ENCODE measurements around a stretch of chr20.

- PRO-cap, result no peak
Measured at GRCh38 chr20:57198021-57198679, 68.3 kb downstream of the BMP7 start.

- PRO-cap, result no peak
Measured at GRCh38 chr20:57265855-57266551, 438 bp downstream of the BMP7 start.

DNA sequence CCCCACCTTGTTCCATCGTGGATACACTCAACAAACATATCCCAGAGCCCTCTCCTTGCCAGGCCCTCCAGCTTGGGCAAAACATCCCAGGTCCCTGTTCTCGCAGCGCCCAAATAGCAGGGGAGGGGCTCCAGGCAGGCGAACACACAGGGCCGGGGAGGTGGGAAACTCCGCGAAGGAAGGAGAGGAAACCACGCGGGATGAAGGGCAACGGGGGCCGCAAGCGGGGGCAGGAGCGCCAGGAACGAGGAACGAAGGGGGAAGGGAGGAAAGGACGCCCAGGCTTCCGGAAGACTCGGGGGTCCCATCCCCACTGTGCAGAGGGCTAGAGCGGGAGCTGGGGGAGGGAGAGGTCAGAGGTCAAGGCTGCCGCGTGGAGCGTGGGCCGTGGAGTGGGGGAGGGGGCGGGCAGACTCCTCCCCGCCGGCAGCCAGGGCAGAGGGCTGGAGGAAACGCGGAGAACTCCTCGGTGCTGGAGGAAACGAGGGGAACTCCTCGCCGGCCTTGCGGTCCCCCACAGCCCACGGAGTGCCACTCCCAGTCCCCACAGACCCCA is 1.4 kb upstream of the RBM38 start:
- PRO-cap, result bidirectional peak, plus-strand start at position 469 of the sequence, minus-strand start at position 465 of the sequence

GRCh38 chr20:57403795-57404293 is 12.6 kb downstream of the RBM38 start:
- PRO-cap, result no peak

DNA sequence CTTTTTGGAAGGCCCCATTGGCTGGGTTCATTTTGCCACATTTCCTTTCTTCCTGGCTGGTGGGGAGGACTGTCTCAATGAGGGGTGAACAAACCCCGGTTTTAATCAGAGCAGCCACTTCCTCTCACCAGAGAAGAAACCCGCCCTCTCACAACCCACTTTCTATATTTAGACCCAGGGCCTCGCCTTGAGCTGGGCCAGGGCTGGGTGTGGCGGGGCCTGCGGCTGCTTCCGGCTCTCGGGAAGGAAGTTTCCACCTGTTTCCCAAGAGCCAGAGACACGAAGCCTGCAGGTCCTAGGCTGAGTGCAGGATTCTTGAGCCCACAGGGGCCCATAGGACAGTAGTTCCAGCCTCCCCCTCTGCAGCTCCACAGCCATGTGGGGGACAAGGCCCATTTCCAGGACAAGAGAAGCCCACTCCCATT is 41.8 kb downstream of the RBM38 start:
- PRO-cap, result no peak

DNA sequence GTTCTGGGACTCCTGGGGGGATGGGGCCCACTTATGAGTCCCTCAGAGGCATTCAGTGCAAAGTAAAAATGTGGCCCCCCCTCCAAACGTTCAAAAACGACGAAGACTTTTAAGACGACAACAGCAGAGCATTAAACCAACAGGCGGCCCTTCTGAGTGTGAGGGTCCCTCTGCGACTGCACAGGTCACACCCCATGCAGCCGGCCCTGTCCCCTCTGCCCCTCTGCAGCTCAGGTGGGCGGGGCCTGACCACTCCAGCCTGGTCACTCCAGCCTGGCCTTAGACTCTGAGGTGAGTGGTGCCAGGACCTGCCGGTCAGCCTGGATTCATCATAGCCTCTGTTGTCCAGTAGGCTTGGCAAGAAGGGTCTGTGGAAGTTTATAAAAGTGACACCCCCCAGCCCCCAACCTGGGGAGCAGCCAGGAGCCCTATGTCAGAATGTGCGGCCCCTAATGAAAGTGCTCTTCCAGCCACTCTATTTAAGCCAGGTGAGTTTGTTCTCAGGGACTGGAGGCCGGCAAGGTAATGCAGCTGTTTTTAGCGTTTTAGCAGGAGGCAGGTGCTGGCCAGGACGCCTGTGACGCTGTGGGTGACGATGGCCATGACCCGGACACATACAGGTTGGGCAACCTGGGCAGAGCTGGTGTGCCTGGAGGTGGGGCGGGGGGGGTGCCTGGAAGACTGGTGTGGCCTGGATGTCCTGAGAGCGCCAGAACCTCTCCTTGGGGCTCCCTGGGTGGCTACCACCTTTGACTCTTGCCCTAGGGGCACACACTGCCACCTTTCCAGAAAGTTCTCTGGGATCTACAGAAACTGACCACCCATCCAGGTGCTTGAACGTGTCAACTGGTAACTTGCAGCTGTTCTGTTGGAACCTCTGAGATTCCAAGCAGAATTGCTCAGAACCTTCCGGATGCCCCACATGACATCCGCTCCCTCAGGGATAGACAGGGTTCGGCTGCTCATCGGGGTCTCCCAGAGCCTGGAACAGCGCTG is 51.6 kb downstream of the RBM38 start:
- PRO-cap, result no peak

GRCh38 chr20:57468945-57470142 is 55.6 kb downstream of the CTCFL start:
- PRO-cap, result no peak

DNA sequence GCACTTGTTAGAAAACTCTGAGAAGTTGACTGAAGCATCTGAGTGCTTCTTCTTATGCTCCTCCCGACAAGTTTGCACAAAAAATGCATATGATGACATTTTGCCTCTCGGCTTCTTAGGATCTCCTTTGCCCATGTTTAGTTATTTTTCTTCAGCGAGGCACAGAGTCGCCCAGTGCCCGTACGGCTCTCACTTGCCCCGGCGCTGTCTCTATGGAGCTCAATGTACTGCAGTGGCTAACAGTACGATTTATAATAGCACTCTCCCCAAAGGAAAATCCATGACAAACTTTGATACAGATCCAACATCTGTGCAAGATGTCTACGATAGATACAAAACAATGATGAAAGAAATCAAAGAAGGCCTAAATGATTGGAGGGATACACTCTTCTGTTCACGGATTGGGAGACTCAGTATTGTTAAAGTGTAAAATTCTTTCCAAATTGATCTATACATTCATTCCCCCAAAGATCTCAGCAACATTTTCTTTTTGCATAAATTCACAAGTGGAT is 36.0 kb downstream of the CTCFL start:
- PRO-cap, result no peak

DNA sequence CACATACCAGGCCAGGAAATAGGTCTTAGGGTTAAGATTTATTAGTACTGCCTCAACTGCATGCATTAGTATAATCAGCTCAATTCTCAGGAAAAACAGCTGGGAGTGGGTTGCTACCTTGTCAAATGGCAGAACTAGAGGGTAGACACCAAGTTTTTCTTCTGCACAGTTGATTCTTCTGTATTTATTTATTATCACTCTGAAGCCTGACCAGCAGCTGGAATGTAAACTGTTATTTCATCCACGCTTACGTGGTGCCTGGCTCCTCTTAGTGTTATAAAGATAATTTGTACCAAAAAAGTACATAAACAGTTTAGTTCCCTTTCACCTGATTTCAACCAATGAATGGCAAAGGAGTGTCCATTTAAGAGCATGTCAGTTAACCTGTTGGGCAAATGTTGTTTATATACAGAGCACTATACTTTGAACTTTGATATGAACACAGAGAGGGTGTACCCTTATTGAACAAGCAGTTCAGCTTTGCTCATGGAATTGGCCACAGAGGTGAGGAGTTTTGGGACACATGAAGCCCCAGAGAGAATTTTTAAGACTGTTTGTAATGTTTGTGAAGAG is 7.1 kb upstream of the CTCFL start:
- PRO-cap, result no peak

DNA sequence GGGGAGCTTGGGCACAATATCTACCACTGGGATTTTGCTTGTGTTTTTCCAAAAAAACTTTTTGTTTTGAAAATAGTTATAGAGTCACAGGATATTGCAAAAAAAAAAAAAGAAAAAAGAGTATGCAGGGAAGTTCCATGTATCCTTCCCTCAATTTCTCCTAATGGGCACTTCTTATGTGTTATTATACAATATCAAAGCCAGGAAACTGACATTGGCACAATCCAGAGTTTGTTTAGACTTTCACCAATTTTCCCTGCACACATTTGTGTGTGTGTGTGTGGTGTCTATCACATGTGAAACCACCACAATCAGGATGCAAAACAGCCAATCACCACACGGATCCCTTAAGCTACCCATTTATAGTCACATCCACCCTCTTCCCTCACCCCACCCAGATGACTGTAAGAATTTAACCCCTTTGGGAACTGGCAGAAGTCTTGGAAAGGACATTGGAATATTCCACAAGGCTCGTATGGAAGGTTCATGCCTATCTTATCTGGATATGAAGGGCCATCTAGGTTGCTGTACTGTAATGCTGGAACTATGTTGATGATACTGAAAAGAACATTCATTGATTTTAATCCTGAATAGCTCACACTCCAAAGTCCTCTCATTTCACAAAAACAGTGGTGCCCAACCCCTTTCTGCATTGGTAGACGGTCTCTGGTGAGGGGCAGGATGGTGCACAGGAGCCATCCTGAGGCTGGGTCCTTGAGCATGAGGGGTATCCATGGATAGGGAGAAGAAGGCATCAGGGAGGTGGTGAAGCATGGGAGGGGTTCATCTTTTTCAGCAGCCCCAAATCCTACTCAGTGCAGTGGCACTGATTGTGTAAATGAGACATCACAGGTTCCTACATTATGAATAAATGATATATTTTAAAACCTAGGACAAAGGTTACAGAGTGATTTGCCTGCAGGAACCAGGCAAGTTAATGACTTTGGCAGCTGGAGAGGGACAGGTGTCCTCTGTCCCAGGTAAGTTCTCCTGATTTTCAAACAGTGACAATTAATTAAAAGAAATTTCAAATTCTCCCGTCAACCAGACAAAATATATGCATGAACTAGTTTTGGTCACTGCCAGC is 12.0 kb upstream of the CTCFL start:
- PRO-cap, result no peak

GRCh38 chr20:57556618-57557271 is 4.2 kb upstream of the PCK1 start:
- PRO-cap, result no peak

DNA sequence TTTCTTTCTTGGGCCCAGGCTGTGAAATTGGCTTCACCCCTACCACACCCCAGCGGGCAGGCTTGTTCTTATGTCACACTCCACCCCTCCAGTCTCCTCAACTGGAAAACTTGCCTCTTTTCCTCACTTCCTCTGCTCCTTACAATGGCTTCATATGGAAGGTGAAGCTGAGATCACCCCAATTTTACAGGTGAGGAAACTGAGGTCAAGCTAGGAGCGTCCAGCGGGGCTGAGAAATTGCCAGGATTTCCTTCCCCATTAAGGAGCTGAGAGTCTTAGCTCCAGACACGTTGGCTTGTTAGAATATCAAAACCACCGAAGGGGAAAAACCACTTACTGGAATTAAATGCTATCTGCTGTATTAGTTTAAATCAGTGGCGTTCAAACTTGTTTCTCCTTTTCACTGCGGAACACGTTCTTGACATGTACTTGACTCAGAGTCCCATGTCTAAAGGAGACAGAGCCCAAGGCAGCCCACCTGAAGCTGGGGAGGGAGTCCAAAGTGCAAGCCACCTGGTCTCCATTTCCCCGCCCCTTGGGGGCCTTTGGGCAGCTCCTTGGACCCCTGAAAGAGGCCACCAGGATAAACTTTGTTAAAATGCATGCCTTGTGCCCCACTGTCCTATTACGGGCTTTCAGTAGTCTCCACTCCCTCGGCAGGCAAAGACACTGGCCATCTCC is 6.4 kb downstream of the PCK1 start:
- PRO-cap, result no peak

- PRO-cap, result no peak
Measured at GRCh38 chr20:57586082-57586778, 25.3 kb downstream of the PCK1 start.

GRCh38 chr20:57589800-57590441 is 29.0 kb downstream of the PCK1 start:
- PRO-cap, result no peak

DNA sequence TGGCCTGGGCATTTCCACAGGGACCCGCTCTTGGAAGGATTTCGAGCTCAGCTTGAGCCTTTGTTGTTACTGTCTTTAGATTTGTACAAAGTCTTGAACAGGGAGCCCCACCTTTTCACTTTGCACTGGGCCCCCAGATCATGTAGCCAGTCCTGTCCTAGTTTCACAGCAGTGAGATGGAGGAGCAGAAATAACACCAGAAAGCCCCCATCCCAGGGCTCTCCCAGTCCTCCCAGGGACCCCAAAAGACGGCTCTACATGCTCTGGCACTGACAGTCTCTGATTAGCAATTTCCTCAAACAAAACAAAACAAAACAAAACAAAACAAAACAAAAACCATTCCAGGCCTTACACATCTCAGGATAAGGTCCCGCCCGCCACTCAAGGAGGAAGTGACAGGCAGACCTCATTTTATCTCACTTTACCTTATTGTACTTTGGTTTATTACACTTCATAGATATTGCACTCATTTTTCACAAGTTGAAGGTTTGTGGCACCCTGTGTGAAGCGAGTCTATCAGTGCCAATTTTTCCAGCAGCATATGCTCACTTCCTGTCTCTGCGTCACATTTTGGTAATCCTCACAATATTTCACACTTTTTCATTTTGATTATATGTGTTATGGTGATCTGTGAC is 15.3 kb downstream of the ZBP1 start:
- PRO-cap, result no peak

DNA sequence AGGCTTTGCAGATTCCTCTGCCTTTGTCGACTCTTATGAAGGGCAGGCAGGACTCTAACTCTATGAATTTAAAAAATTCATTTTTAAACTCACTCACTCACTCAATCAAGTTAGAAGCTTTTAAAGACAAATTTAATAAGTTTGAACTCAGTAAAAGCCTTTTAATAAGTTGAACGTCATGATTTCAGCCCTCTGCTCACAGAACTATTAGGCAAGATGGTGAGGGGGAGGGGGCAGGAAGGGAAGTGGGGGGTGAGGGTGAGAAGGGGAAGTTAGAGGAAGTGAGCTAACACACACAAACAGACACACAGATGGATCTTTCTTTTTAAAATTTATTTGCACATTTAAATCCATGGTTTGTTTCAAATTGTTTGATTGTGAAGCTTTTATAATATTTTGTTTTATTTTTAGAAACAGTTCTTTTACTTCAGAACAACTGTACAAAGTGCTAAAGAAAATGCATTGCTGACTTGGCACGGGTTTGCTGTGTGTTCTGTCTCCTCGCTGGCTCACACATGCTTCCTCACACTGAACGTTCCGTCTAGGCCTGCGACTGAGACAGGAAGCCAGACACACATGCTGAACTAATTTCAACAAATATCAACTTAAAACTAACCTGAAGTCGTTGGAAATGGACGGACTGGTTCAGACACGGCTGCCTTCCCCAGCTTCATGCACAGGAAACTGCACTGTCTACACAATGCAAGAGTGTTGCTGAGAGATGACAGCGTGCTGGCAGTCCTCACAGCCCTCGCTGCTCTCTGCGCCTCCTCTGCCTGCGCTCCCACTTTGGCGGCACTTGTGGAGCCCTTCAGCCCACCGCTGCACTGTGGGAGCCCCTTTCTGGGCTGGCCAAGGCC is 7.9 kb upstream of the ZBP1 start:
- PRO-cap, result bidirectional peak, plus-strand start at position 544 of the sequence, minus-strand start at position 517 of the sequence

DNA sequence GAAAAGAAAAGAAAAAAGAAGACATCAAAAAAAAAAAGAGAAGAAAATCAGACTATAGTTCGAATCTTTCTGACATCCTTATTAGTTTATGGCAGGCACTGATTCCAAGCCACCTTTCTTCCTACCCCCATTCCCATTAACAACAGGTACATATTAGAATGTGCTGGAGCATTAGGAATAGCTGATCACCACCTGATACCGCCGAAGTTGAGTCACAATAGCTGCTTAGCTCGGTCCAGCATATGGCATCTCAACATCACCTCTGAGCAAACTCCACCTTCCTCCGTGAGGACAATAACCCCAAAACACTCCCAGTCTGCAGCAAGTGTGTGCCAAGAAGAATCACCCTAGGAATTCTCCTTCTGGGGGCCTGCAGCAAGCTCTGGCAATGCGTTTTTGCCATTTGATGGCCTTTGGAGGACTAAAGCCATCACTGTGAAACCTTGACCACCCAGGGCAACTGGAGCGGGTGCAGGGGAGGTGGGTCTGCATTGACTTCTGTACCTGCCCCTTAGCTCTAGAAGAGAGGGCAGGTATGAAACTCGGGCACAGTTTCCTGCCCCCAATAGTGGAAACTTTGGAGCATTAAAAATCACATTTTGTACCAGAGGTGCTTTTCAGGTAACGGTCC is 8.7 kb downstream of the PMEPA1 start:
- PRO-cap, result no peak

DNA sequence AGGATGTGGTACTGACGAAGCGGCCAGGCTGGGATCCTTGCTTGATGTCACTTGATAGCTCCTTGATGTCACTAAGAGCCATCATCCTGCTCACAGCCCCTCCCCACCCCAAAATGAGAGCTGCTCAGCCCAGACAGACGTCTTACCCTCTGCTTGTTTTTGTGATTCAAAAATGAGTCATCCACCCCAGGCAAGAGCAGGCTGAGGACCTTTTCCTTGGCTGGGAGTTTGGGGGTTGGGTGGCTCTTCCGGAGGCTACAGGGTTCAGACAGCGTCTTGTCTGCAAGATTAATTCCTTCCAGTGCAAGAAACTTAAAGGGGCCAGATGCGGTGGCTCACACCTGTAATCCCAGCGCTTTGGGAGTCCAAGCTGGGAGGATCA is 62.8 kb upstream of the PMEPA1 start:
- PRO-cap, result no peak

- PRO-cap, result no peak
Measured at GRCh38 chr20:58074600-58075124, 76.0 kb upstream of the C20orf85 start.

DNA sequence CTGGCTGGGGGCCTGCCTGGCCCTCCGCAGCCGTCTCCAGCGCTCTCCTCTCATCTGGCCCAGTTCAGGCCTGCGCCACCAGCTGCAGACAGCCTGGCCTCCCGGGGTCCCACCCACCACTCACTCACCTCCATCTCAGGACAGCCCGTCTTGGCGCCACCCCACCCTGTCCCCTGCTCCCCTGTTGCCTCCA is 21.0 kb upstream of the C20orf85 start:
- PRO-cap, result no peak